Non-pigmented ciliary epithelial cell (primary cell): Measurements from ENCODE around the gene HMGXB4.

GRCh38 chr22:32845510-32846091 is 44.1 kb downstream of the TIMP3 start:
- RRBS: no CpG with 5 or more reads among the region's 4 CpGs

DNA sequence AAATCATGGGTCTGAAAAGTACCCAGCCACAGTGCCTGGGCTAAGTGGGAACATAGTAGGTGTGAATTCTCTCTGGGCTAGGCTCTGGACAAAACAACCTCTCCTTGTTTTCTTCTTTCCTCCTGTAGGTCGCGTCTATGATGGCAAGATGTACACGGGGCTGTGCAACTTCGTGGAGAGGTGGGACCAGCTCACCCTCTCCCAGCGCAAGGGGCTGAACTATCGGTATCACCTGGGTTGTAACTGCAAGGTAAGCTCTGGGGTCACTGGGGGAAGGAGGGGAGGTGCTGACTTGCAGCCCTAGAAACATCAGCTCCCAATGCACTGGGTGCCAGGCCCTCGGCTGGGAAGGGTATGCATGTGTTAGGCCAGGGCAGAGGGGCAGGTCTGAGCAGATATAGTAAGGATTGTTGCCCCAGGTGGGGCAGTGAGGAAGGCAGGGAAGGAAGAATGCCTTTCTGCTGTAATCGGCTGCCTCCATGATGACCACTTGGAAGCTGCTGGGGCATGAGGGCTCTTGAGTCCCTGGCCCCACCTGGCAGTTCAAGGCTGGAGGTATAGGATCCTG is 56.5 kb downstream of the TIMP3 start:
- RRBS: no CpG with 5 or more reads among the region's 8 CpGs

DNA sequence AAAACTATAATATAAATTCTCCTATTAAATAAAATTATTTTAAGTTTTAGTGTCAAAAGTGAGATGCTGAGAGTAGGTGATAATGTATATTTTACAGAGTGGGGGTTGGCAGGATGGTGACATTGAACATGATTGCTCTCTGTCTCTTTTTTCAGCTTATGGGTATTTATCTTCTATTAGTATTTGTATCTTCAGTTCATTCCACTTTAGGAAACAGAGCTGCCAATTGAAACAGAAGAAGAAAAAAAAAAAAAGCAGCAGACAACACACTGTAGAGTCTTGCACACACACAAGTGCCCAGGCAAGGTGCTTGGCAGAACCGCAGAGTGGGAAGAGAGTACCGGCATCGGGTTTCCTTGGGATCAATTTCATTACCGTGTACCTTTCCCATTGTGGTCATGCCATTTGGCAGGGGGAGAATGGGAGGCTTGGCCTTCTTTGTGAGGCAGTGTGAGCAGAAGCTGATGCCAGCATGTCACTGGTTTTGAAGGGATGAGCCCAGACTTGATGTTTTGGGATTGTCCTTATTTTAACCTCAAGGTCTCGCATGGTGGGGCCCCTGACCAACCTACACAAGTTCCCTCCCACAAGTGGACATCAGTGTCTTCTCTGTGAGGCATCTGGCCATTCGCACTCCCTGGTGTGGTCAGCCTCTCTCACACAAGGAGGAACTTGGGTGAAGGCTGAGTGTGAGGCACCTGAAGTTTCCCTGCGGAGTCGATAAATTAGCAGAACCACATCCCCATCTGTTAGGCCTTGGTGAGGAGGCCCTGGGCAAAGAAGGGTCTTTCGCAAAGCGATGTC is 59.6 kb downstream of the TIMP3 start:
- RRBS: no CpG with 5 or more reads among the region's 10 CpGs

DNA sequence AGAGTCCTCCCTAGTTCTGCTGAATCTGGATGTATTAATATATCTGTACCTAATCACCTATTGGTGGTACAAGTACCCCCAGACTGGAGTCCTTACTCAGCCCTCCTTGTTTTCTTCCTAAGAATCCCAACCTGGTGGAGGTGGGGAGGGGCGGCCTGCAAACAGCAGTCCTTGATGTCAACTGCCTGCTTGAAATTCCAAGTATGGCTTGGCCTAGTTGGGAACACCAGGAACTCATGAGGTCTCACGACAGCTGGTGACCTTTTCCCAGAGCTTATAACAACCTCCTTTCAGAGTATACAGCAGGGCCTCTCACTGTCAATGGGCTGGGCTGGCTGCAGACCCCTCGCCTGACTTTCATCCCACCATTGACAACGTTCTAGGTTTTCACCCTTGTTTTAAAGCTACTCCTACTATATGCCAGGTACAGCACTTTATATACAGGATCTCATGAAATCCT is 61.8 kb downstream of the TIMP3 start:
- RRBS: no CpG with 5 or more reads among the region's 4 CpGs

DNA sequence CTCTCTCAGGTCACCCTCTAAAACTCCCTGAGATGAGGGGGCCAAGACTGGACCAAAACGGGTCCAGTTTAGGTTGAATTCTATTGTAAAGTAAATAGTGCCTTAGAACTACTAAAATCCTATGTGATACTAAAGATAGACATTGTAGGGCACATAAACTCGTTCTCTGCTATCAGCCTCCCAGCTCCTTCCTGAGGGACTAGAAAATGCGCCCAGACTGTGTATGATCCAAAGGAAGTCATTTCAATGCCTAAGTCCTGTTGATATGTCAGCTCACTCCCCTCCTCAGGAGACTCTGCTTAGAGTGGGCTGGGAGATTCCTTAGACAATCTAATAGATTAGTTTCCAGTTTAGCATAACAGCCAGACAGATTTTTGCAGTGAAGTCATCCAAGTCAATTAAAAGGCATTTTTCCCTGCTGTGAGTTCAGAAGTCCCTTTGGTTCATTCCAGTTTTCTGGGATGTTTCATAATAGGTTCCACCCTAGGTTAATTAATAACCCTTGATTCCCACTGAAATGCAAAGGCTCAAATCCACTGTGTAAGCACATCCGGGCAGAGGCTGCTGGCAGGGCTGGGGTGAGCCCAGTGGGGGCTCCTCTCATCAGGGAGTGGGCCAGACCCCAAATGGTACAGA is 90.8 kb downstream of the SYN3 start:
- RRBS: no CpG with 5 or more reads among the region's 4 CpGs

DNA sequence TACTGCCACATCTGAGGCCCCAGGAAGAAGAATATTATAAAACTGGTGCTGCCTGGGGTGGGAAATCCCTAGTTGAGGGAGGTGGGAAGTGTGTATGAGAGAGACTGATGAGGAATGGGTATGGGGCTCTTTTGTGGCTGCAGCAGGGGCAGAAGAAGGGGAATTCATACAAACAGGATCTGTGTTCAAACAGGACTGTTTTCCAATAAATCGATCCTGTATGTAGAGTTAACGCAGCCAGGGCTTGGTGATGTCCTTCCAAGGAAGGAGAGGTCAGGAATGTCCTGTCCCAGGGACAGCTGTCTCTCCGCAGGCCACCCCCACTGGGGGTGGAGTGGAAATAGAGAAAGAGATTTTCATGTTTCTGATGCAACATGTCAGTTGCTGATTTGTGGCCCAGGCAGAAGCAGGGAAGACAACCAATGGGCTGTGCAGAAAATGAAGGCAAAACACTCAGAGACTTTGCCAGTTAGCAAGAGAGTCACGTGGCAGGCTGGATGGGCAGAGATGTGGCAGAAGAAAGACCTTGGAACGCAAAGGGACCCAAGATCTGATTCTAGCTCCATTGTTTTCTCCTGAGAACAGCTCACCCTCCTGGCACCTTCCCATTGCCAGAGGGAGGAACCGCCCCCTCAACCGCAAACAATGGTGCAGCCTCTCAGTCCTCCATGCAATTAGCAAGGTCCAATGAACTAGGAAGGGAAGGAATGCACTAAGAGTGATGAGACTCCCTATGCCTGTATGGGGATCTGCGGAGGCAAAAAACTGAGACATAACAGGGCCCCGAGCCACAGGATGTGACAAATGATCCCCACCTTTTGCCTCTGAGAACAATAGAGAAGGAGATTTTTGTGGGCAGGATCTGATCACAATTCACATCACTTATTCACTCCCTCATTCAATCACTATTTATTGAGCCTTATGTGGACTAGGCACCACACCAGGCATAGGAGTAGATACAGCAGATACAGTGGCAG is 71.0 kb downstream of the SYN3 start:
- RRBS: no CpG with 5 or more reads among the region's 9 CpGs

DNA sequence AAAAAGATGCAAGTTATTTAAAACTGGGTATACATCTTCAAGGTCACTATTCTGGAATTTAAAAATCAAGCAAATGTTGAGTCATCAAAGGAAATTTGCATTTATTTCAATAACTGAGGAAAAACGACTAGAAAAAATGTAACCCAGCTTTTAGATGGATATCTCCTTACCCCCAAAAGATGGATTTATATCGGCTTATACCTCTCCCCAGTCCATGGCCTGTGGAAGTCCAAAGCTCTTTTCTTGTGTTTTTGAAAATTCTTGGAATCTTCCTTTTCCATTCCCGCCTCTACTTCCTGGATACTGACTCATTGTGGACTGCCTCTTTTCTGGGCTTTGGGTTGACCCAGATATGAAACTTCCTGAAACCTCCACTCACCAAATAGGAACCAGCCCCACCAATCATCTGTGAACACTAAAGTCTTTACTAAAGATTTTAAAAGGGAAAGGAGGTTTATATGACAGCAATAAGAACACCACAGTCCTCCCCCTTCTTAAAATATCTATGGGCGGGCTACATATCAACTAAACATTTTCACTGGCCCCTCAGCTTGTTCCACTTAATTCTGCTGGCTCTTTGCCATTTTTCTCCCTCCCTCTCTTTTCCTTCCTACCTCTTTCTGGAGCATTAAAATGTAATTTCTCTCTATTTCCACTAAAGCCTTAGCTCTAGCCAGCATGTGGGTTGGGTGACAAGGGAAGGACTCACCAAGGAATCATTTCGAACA is 163.4 kb upstream of the SYN3 start:
- RRBS: no CpG with 5 or more reads among the region's 5 CpGs

DNA sequence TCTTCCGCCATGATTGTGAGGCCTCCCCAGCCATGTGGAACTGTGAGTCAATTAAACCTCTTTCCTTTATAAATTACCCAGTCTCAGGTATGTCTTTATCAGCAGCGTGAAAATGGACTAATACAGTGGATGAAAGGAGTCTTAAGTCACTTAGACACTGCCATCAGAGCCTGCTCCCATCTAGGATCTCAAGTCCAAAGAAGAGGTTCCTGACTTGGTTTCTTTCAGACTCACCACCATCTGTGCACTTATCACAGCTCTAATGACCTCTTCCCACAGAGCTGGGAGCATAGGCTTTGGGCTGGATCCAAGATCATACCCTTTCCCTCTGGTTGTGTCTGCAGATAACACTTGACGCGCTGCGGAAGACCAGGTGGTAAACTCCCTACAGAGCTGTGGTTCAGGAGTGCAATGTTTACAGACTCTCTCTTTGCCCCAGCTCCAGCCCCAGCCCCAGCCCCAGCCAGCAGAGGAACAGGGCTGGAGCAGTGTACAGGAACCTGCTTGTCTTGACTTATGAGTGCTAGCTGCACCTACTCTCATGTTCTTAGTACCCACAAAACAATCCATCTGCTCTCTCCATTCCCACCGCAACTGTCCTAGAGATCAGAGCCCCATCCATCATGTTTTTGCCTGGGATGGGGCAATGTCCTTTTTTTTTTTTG is 274.3 kb upstream of the SYN3 start:
- RRBS: no CpG with 5 or more reads among the region's 6 CpGs

DNA sequence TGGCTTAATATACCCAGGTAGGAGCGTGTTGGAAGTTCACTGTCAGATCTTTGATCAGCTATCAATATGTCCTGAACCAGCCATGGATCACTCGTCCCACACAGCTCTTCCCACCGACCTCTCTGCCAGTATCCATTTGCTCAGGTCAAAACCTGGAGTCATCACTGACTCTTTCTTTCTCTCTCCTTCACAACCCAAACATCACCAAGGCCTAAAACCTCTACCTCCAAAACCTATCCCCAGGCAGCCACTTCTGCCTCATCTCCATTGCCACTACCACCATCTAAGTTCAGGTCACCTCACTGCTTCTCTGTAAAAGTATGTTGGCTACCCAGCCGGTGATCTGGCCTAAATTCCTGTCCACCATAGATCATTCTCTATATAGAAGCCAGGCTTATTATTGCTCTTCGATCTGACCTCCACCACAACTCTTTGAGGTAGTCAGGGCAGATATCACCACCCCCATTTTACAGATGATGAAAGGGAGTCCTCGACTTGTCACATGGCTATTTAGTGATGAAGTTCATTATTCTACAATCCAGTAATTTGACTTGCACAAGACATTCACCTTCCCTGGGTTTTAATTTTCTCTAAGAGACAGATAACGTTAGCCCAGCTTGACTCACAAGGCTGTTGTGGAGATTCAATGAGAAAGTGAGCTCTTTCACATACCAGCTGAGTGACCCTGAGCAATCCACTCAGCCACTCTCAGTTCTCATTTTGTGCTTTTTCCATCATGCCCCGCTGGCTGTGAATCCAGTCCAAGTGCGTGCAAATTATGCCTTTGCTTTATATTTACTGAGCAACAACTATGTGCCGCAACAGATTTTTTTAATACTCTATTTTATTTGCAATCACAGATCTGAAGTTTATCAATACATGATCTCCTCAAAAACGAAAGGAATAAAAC is 176.8 kb downstream of the LARGE1 start:
- RRBS: no CpG with 5 or more reads among the region's 11 CpGs

DNA sequence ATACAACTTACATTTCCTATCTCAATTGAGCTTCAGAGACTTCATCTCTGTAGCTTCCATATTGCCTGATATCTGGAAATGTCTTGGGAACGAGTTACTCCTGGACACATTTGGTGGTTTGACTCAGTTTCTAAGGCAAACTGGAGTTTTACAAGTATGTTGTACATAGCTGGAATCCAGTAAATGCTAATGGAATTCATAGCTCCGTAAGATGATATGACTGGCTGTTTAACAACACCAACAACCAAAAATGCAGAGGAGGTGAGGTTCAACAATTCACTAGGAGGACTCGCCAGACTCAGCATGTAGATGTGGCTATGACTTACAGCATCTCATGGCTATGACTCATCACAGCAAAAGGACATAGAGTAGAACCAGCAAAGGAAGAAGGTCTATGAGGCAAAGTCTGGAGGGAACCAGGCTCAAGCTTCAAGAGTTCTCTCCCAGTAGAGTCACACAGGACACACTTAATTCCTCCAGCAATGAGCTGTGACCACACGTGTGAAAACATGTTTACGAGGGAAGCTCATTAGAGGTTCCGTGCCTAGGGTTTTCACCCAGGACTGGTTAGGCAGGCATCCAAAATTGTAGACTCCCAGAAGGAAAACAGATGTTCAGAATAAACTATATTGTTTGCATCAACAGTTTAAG is 116.9 kb downstream of the LARGE1 start:
- RRBS: no CpG with 5 or more reads among the region's 6 CpGs

DNA sequence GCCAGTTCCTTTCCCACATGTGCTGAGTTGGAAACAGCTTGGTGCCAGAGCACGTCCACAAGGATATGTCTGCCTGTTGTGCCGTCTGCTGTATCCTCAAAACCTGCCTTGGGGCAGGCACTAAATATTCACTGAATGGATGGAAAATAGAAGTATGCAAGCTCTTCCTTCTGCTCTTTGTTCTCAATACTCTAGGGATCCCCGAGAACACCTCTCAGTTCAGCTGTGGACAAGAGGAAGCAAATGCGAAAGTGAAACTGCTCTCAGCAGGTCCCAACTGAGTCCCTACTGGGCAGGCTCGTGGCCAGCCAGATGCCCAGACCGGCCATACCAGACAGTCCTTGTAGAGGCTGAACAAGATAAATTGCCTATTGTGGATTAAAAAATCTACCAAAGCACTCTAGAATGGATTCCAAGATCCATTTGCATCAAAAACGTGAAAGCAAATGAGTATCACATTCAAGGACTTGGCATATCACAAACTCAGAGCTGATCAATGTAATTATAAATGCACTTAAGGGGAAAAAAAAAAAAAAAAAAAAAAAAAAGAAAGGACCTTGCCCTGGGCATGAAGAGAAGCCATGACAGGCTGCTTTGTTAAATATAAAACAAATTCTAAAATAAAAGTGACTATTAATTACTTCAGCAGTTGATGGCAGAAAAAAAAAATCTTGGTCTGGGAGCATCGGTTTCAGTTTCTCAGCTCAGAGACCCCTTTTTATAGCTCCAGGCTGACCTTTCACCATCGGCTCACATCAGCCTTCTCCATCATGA is 66.4 kb downstream of the LARGE1 start:
- RRBS: no CpG with 5 or more reads among the region's 9 CpGs

DNA sequence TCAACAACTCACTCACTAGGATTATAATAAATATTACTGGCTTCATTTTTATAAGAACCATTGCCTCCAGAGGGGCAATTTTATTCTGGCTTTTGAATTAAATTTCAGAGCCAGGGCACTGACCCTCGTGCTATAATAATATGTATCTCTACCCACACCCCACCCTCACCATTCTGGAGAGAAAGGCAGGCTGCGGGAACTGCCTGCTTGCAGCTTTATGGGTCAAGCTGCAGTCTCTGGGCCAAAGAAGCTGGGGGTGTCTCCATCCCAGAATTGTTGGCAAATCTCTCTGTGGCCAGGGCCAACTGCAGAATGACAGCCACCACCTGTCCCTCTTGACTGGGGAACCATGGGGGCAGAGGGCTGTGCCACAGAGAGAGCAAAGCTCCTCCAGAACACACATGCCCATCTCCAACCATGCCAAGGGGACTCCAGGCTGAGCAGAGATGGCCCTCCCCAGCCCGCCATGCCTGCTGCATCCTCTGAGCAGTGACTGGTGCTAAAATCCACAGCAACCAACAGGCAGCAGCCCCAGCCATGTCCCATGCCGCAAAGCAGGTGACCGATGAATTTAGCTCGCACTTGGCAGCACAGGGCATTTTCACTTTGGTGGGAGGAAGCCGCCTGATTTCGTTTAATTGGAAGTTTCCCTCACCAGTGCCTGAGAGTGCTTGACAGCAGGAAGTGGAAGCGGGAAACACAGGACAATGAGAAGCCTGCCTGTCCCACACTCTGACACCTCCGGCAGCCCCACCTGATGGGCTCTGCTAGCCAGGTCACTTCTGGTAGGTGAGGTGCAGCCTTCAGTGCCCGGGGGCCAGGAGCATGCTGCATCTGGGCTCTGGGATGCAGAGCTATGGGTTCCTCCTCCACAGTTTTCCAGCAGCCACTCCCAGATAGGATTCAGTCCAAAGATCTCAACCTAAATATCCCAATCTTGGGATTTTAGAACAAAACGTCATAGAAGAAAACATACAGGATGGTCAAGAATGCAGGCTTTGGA is 44.9 kb downstream of the LARGE1 start:
- RRBS: 76% methylated on average over 2 of the region's 12 CpGs

- RRBS: no CpG with 5 or more reads among the region's 3 CpGs
These were observed 19.2 kb downstream of the LARGE1 start for GRCh38 chr22:33901136-33901490.

DNA sequence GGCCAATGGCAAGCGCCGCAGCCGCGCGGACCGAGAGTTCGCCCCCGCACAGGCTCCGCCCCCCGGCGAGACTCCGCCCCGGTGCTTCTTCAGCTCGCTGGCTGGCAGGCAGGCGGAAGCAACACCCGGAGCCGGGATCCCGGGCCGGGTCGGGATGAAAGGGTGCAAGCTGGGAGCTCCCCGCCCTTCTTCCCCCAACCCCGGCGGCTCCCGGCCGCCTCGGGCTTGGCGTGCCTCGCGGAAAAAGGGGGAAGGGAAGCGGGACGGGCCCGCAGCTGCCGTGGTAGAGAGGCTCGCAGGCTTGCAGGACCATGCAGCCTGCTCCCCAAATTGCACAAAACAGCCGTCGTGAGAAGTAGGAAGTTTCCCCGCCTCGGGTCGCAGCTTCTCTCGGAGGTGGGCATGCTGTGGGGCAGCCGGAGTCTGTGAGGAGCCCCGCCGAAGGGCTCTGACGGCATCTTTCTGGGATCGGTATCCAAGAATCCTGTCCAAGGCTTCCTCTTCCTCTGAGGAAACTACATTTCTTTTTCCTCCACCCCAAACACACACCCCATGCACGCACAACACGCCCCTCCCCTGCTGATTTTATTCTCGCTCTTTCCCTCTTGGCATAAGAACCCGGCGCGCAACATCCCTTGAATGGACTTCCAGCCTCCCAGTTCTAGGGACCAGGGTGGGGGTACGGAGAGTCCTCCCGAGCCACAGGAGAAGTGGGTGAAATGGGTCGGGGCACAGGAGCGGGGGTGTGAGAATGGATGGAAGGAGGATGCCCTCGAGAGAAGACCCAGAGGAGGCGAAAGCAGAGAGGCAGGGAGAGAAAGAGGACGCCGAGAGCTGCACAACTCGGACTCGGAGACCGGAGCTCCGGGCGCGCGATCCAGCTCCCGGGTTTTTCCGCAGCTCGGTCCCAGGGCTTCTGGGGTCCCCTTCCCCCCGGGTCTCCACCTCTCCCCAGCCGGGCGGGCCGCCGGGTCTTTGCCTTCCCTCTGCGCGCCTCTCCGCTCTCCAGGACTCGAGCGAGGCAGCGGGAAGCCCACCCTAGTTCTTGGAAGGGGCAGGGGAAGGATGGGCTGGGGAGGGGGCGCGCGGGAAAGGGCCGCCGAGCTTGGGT is 1.2 kb upstream of the LARGE1 start:
- RRBS: 2% methylated on average over 22 of the region's 85 CpGs

GRCh38 chr22:34775577-34775895 is 290.4 kb upstream of the ISX start:
- RRBS: no CpG with 5 or more reads among the region's 1 CpG

GRCh38 chr22:35257053-35258184 is at the start of gene HMGXB4:
TSS of gene HMGXB4 (plus strand) at chr22:35257493.
- RRBS: 2% methylated on average over 26 of the region's 87 CpGs

GRCh38 chr22:35258185-35259003 is 1.1 kb downstream of the HMGXB4 start:
- RRBS: 2% methylated on average over 2 of the region's 23 CpGs

- RRBS: no CpG with 5 or more reads among the region's 21 CpGs
These were observed 11.4 kb downstream of the TOM1 start for GRCh38 chr22:35310730-35311787.

DNA sequence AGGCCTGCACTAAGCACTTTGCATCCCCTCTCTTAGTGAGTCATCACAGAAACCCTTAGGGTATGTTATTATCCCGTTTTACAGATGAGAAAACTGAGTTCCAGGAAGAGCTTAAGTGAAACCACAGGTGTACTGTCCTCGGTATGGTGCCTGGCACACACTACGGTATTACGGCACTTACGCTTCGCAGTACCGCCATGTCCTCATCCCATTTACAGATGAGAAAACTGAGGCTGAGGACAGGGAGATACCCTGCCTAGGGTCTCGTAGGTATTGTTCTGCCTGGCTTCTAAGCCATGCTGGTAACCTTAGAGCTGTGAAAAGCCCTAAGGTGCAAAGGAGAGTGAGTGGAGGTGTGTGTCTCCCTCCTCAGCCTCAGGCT is 39.8 kb upstream of the HMOX1 start:
- RRBS: no CpG with 5 or more reads among the region's 8 CpGs

DNA sequence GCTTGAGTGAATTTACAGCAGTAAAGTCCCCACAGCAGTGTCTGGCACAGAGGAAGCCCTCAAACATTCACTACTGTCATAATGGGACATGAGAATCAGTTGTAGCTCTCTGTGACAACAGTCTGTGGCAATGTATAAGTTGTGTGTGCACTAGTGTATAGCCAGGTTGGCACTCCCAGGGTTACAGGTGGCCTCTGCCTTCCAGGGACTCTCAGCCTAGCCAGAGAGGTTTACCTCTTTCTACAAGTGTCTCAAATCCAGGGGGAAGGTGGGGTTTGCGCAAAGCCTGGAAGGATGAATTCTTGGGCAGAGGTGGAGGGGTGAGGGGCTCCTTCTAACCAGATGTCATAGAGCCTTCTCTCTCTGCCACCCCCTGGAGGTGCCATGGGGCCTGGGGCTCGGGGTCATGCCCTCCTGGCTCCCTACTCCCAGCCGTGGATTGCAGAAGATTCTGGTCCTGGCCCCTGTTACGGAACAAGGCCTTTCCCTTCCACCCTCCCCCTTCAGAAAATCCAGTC is 6.6 kb downstream of the HMOX1 start:
- RRBS: no CpG with 5 or more reads among the region's 4 CpGs